GM23248 (cell line): ENCODE measurements around a stretch of chr2.

GRCh38 chr2:24839810-24840486 lies 46.7 kb downstream of the CENPO start:
- RAMPAGE, long total RNA = no peak

DNA sequence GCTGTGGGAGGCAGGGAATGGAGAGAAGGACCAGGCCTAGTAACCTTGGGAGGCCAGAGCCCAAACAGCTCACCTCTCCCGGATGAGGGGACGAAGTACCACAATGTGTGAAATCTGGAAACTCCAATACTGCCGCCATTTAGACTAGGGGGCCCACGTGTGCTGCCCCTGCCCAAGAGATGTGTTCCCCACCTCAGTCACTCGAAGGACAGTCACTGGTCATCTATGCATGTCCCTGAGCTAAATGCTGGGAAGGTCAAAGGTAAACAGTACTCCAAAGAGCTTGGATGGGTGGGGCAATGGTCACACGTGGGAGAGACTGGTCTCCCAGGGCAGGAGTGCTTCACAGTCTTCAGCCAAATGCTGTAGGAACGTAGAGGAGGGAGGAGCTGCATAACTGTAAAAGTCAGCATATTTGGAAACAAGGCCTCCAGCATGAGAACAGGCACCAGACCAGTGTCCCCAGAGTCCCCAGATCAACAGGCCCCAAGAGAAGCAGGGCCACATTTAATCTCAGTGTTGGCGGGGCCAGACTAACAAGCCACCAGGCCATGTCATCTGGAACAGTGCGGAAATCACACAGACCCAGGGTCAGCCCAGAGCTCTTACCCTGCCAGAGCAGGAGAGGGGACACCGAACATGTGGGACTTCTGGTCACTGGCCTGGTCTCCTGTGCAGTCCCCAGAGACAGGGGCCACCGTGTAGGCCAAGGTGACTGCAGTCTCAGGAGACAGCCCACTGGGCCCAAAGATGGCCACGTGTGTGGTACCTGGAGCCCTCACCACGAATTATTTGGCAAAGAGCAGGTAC lies 63.3 kb downstream of the ADCY3 start:
- RAMPAGE, long total RNA = no peak

- RAMPAGE, long total RNA = no peak
These were observed 34.5 kb downstream of the ADCY3 start for GRCh38 chr2:24885176-24886220.

- RAMPAGE, long total RNA = no peak
These were observed 23.3 kb downstream of the ADCY3 start for GRCh38 chr2:24896593-24897227.

DNA sequence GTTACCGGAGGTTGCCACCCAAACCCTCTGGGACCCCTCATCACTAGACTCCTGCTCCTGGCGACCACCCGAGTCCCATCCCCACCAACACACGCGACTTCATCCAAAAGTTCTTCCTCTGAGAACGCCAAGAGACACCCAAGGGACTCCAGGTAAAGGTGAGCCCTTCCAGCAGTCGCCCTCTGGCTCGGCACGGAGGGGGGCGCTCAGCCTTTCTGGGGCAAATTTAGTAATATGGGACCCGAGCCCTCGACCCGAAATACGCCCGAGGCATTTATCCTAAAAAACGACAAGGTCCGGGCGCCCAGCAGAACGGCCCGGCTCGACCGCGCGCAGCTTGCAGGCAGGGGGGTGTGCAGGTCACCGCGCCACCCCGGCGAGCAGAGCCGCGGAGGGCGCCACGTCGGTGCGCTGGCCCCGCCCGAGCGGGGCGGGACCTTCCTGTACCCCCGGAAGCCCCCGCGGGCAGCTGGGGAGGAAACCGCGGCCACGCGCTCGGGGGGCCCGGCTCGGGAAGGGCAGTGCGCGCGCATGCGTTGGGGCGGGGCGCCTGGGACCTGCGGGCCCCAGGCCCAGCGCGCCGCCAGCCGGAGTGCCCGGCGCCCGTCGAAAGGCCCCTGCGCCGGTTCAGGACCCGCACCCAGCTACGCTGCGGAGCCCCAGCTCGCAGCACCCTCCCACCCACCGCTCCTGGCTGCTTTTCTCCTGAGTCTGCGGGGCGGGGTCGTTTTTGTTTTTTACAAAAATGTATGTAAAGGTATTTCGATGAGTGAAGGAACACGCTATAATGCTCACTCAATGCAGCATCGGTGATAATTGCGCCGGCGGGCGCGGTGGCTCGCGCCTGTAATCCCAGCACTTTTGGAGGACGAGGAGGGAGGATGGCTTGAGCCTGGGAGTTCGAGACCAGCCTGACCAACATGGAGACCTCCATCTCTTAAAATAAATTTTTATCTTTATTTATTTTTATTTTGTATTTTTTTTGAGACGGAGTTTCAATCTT lies 47.6 kb upstream of the POMC start:
- RAMPAGE, long total RNA = no peak

DNA sequence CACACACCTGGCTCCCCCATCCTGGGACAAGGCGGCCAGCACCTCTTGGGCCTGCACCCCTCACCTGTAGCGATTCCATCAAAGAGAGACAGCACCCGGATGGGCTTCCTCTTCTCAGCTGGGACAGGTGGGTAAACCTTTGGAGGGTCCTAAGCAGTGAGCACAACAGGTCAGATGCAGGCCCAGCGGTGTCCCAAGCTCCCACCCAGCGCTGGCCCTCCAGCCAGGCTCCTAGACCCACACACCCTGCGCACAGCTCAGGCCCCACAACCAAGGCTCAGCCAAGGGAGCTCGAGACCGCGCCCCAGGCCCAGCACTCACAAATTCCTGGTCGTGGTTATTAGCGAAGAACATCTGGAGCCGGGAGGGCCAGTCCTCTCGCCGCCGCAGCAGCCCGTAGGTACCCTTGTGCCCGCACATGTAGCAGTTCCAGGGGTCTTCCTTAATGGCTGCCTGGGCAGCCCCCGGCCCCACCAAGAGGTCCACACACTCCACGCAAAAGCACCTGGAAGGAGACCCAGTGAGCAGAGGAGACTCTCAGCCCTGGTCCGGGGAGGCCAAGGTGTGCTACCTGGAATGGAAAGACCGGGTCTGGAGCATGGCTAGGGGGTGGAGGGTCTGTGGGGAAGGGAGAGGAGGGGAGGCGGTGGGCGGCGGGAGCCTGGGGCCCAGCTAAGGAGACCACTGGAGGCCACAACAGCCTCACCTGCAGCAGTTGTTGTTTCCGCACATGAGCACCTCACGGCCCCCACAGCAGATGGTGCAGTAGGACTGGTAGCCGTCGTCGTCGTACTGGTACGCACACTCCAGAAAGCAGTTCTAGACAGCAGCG lies 75.7 kb upstream of the POMC start:
- RAMPAGE, long total RNA = no peak

DNA sequence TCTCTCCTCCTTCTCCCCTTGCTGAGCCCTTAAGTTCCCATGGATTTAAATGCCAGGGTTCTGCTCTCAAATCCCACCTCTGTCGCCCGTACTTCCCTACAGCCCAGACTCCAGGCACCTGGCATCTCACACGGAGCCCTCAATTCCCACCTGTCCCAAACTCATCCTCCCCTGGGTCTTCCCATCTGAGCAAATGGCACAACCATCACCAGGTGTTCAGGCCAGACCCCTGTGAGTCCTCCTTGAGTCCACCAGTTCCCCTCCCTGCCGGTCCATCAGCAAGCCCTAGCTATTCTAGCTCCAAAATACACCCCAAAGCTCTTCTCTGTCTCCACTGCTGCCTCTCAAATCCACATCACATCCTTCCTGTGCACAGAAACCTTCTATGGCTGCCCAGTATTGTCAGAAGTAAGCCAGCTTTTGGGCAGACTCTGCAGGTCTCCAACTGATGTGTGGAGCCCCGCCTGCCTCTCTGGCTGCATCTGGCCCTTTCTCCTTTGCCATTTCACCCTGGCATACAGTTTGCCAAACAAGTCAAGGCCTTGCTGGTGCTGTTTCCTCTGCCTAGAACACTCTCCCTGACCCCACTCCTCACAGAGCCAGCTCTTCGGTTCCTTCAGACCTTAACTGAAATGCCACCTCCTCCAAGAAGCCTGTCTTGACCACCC lies 67.6 kb downstream of the DNMT3A start:
- RAMPAGE, long total RNA = no peak

GRCh38 chr2:25294131-25294490 lies 47.6 kb downstream of the DNMT3A start:
- RAMPAGE, long total RNA = no peak

GRCh38 chr2:25362509-25363164 lies 20.9 kb upstream of the DNMT3A start:
- RAMPAGE, long total RNA = no peak

DNA sequence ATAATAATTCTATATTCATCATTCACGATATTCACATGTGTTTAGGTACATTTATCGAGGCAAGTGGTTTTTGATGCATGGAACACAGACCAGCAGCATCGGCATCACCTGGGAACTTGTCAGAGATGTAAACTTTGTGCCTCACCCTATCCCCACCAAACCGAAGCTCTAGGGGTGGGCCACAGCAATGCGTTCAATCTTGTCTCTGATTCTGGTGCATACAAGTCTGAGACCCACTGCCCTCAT lies 78.1 kb upstream of the DNMT3A start:
- RAMPAGE, long total RNA = no peak

DNA sequence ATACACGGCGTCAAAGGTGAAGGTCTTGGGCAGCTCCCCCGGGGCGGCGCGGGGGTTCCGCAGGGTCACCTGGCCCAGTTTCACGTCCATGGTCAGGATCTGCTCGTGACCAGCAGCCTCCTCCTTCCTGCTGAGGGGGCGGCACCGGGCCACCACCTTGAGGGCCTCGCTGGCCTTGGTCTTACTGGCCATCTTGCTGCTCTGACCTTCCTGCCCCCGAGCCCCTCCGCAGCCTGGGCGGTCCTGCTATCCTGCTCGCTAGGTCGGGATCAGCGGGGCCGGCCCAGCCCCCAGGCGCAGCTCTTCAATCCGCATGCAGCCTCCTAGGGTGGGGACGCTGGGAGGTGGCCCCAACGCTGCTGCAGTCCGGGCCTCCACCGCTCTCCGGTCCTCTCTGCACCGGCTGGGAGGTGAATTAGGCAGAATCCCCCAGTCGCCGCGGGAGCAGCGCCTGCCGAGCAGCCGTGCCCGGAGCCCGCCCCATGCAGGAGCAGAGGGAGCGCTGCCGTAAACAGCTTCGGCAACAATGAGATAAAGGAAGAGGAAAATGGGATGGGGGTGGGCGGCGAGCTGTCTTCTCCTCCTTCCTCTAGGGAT lies 473 bp downstream of the KIF3C start:
- RAMPAGE, long total RNA = no peak

- RAMPAGE, long total RNA = no peak
These were observed 19.6 kb upstream of the KIF3C start for GRCh38 chr2:26001765-26002359.

GRCh38 chr2:26017984-26018625 lies 15.8 kb upstream of the RAB10 start:
- RAMPAGE, long total RNA = no peak

- RAMPAGE, long total RNA = no peak
These were observed 13.6 kb upstream of the RAB10 start for GRCh38 chr2:26020068-26020860.

GRCh38 chr2:26032926-26033924 lies 659 bp upstream of the RAB10 start:
- RAMPAGE, long total RNA = no peak

GRCh38 chr2:26088961-26089409 lies 55.1 kb downstream of the RAB10 start:
- RAMPAGE, long total RNA = no peak

GRCh38 chr2:26127020-26127272 lies 45.9 kb upstream of the GAREM2 start:
- RAMPAGE, long total RNA = no peak

DNA sequence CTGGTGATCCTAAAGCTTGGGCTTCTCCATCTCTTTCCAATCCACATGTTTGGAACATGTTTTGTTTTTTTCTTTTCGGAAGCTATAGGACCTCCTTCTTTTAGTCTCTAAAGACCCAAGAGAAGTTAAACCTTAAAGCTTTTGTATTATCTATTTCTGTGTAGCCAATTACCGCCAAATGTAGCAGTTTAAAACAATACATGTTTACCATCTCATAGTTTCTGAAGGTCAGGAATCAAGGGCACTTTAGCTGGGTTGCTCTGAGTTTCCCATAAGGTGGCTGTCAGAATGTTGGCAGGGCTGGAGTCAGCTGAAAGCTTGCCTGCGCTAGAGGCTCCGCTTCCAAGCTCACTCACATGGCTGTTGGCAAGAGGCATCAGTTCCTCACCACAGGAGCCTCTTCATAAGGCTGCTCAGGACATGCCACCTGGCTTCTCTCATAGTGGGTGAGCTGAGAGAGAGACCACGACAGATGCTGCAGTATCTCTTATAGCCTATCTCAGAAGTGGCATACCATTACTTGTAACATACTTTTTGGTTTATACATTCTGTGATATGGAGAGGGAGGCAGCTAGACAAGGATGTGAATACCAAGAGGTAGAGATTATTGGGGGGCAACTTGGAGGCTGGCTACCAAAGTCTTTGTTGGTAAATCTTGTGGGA lies 7.1 kb downstream of the HADHB start:
- RAMPAGE, long total RNA = no peak

- RAMPAGE, long total RNA = no peak
These were observed 21.6 kb downstream of the DRC1 start for GRCh38 chr2:26423416-26423686.

DNA sequence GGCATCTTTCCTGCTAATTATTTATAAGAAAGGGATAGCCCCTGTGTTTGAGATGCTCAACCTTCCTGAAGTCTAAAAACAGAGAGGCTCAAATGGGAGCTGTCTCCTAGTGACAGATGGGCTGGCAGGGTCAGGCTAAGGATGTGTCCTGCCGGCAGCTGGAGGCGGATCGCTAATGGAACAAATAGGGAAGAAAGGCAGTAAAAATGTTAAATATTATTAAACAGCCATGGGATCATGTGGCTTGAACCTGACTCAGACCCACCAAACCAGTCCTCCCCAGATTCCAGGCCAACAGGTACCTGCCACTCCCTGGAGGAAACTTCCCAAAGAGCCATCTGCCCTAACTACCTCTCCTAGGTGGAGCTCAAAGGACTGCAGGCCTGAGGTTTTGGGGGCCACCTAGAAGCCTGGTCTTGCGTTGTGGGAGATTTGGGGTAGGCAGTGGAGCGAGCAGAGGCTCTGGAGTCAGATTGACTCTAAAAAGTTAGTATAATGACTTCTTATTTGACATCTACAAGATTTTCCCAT lies 34.4 kb downstream of the CIB4 start:
- RAMPAGE, long total RNA = no peak